HTERT-HM (cell line): ENCODE results near the gene CRYBB1.

GRCh38 chr22:25069945-25070523 is 117.5 kb downstream of the KIAA1671 start:
- RRBS = 14% methylated on average over 13 of the region's 25 CpGs

GRCh38 chr22:25119340-25120595 is 79.9 kb upstream of the CRYBB3 start:
- RRBS = no CpG with 5 or more reads among the region's 7 CpGs

- RRBS = no CpG with 5 or more reads among the region's 4 CpGs
Observed at GRCh38 chr22:25154218-25154754, 45.4 kb upstream of the CRYBB3 start.

GRCh38 chr22:25349880-25350426 is 130.5 kb downstream of the CRYBB2 start:
- RRBS = no CpG with 5 or more reads among the region's 5 CpGs

- RRBS = no CpG with 5 or more reads among the region's 18 CpGs
Observed at GRCh38 chr22:25403446-25404344, 160.8 kb upstream of the GRK3 start.

DNA sequence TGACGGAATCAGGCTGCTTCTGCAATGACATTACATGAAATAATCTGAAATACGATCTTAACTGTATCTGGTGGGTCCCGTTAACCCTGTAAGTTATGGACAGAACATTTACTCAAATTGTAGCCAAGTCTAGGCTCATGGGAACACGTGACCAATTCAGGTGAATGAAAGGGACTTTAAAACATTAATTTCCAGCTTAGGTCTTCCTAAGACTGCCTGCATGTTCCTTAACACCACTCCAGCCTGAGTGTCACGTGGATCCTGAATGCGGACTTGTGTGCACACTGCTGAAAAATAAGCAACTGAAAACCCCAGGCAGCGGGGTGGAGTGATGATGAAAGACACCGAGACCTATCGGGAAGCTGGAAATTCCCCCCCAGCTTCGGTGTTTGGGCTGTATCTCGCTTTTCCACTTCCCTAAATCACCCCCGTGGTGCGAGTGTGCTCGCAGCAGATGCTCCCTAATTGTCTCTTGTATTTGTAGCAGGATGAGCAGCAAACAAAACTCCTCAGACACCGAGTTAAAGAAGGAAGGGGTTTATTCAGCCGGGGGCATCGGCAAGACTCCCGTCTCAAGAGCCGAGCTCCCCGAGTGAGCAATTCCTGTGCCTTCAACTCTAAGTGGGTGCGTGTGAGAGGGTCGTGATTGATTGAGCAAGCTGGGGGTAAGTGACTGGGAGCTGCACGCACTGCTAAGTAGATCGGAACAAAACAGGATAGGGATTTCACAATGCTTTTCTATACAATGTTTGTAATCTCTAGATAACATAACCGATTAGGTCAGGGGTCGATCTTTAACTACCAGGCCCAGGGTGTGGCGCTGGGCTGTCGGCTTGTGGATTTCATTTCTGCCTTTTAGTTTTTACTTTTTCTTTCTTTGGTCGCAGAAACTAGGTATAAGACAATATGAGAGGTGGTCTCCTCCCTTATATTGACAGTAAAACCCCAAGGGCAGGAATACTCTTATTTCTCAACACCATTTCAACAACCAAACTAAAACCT is 144.8 kb upstream of the GRK3 start:
- RRBS = no CpG with 5 or more reads among the region's 29 CpGs

DNA sequence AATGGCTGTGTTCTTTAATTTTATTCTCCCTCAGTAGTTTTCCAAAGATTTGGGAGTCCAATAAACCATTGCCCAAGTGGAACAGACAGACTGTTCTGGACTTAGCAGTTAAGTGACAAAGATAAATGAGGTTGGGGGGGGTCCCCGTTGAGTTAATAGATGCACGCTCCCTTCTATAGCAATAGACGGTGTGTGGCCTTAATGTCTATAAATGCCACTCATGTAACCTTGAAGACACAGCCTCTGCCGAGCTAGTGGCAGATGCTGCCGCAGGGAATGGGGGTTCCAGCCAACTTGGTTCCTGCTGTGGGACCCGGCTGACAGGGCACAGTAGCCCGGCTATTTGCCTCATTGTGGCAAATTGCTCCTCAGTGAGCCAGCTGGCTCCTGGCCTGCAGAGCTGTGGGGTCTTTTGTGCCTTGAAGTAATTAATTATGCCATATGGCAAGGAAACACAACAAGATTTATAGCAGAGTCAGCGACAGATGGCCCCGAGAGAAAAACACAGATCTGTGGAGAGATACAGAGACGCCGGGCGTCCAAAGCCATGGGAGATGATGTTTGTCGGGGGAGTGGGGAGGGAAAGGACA is 71.2 kb upstream of the GRK3 start:
- RRBS = no CpG with 5 or more reads among the region's 13 CpGs

GRCh38 chr22:25539238-25539694 is 25.2 kb upstream of the GRK3 start:
- RRBS = 4% methylated on average over 1 of the region's 9 CpGs

- RRBS = no CpG with 5 or more reads among the region's 9 CpGs
Observed at GRCh38 chr22:26436788-26437372, 7.8 kb downstream of the ASPHD2 start.

DNA sequence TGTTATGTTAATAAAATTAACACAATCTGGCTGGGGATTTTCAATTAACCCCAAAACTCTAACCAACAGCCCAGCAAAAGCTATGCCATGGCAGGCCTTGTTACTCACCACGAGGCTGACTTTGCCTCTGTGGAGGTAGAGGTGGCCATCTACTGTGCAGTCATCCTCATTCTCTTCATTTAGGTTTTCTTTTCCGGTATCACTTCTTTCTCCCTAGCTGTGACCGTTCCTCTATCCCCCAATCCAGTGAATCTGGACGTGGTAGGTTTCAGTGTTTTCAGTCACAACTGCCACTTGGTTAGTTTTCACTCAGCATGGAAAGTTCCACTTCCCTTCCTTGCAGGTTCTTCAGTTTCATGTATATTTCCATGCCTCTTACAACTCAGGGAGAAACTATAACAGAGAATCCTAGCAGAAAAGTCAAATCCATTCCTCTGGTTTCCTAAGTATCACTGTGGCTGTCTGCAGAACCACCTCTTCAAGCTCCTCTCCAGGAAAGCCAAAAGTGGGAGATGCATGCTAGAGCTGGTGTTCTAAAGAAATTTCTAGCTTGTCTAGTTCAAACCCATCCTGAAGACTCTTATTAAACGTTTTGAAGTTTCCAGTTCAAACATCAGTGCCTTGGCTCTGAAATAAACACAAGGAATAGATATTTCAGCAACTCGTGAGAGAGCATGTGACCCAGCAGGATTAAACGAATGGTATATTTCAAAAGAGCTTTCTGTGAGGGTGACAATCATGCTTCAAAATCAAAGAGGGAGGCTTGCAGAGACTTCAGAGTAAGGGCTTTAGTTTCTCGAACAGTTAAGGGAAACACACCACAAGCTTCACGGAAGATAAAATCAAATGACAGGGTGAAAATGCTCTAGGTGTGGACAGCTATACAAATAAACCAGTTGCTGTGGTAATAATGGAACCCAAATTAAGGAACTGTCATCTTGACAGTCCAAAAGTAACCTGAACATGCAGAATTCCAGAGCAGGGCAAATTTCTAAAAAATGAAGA is 1.7 kb downstream of the HPS4 start:
- RRBS = no CpG with 5 or more reads among the region's 9 CpGs

GRCh38 chr22:26525550-26526662 is 13.6 kb upstream of the TFIP11 start:
- RRBS = no CpG with 5 or more reads among the region's 8 CpGs

- RRBS = 85% methylated on average over 1 of the region's 14 CpGs
Observed at GRCh38 chr22:26570841-26571611, 18.9 kb downstream of the TPST2 start.

GRCh38 chr22:26579547-26580064 is 10.3 kb downstream of the TPST2 start:
- RRBS = no CpG with 5 or more reads among the region's 8 CpGs

DNA sequence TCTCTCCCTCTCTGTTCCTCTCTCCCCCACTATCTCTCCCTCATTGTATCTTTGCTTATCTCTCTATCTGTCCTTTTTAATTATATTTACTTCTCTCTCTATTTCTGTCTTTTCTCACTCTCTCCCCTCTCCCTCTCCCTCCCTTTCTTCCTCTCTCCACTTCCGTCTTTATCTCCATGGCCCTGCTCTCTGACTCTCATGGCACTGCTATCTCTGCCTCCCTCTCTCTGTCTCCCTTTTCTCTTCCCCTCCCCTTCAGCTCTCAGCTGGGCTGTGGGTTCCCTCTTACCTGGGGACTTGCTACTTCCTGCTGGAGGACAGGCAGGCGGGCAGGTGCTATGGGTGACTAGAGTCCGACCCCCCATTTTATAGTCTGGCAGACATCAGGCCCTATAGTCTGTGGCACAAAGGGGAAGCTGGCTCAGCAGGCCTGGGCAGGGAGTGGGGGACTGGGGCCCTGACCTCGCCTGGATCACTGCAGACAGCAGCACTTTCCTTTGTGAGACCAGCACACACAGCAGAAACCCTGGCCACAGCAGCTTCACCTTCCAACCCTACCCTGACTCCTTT is at the start of gene CRYBB1:
TSS of gene CRYBB1 (minus strand) at position 340 of the 570 bp plus-strand sequence.
- RRBS = no CpG with 5 or more reads among the region's 4 CpGs

DNA sequence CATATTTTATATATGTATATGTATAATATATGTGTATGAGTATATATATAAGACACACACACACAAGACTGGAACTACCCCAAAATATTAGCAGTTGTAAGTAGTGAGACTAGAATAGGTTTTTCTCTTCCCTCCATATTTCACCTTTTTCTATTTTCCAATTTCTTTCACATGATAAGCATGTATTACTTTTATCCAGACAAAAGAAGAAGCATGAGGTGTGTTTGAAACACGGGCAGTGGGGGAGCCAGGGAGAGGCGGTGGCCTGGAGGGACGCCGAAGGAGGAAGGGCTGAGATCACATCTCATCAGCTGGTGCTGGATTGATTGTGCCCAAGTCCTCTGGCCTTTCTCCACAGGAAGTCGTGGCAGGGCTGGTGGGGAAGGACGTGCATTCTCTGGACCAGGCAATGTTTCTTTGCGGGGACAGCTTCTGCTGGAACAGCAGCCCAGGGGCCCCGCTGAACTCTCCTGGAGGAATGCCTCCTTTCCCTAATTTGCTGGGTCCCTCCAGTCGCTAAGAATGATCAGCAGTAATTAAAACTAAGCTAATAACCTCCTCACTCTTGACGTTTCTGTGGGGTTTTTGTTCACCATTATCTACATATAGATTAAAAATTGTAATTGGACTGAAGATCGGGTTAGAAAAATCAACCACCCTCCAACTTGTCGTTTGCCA is 118.5 kb downstream of the CRYBA4 start:
- RRBS = no CpG with 5 or more reads among the region's 12 CpGs

GRCh38 chr22:26903480-26903876 is 281.7 kb downstream of the CRYBA4 start:
- RRBS = 3% methylated on average over 2 of the region's 16 CpGs

DNA sequence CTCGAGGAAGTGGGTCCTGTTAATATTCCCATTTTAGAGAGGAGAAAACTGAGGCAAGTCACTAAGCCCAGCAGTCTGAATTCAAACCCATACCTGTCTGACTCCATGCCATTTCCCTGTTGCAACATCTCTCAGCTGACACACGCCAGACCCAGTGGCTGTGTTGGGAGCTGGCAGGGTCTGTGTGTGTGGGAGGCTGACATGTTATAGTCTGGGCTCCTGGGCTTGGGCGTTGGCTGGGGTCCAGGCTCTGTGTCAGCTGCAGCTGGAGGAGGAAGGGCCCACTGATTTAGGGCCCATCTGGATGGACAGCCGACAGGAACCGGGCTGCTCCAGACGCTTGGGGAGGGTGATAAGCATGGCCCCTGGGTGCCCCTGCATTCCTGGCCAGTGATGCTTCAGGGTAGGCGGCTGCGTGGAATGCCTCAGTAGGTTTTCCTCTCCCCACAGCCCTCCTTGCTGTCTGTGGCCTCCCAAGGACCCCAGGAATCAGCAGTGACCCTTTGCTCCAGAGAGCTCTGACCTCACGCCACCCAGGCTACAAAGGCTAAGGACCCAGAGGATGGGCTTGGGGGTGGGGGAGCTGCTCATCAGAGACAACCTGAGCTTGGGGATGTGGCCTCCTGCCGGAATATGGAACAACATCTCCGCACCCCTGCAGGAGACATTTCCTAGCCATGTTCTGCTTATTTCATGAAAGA is 562.4 kb downstream of the MN1 start:
- RRBS = no CpG with 5 or more reads among the region's 11 CpGs

DNA sequence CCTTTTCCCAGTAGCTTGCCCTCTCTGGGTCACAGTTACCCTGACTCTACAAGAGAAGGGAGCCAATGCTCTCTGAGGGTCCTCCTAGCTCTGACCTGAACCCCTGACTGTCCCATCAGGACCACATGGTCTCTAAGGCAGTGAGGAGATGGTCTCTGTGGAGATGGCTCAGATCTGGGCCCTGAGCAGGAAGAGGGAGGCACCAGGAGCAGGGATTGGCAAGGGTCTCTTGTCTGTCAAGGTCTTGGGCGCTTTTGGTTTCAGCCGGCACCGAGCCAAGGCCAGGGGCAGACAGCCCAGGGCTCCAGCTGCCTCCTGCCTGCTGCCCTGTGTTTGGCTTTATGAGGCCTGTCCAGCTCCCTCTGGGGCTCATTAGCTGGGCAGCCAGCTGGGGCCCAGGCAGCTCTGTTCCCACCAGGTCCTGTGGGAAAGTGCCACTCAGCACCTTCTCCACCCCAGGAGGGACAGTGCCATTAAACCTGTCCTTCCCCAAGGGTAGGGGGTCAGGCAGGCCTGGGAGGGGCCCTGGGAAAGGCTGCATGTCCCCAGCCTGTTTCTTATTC is 559.8 kb downstream of the MN1 start:
- RRBS = no CpG with 5 or more reads among the region's 3 CpGs

GRCh38 chr22:27462031-27462642 is 339.4 kb downstream of the MN1 start:
- RRBS = no CpG with 5 or more reads among the region's 8 CpGs

DNA sequence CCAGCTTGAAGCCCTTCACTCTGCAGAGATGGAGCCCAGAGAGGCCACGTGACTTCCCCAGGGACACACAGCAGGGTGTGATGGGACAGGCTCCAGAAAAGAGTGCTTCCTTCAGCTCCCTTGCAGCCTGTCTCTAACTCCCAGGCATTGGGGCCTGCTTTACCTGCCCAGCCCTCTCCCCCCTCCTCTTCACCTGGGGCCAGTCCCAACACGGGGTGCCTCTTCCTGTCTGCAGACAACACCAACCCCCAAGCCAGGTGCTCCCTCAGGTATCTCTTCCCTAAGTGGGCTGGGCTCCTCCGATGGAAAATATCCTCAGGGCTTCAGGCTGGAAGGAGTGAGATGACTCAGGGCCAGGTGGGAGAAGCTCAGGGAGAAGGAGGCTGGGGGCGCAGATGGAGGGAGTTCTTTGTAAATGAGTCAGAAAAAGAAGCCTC is 326.7 kb downstream of the MN1 start:
- RRBS = no CpG with 5 or more reads among the region's 4 CpGs